Islet of Langerhans (tissue), 1 donor: ENCODE measurements around the gene FXR1.

DNA sequence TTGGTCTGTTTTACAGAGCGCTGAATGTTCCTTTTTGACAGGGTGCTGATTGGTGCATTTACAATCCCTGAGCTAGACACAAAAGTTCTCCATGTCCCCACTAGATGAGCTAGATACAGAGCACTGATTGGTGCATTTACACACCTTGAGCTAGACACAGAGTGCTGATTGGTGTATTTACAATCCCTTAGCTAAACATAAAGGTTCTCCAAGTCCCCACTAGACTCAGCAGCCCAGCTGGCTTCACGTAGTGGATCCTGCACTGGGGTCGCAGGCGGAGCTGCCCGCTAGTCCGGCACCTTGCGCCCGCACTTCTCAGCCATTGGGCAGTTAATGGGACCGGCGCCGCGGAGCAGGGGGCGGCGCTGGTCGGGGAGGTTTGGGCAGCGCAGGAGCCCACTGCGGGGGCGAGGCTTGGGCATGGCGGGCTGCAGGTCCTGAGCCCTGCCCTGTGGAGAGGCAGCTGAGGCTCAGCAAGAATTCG is 835.3 kb downstream of the TBL1XR1 start:
- RRBS = no CpG with 5 or more reads among the region's 20 CpGs

DNA sequence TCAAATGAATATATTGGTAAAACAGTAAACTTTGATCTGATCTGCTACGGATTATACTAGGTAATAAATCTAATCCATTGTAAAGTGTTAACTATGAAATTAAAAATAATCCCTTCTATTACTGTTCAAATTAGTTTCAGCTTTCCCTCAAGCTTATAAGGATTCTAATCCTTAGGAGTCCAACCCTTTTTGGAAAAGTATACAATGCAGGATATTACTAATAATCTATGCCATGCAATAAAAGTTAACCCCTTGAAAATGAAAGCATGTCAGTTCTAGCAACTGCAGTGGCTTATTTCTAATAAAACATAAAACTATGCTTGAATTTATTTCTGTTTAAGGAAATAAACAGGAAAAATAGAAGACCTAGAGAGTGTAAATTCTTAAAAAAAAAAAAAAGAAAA is 177.7 kb downstream of the TBL1XR1 start:
- RRBS = no CpG with 5 or more reads among the region's 1 CpG

- RRBS = no CpG with 5 or more reads among the region's 2 CpGs
Observed at GRCh38 chr3:177024445-177025427, 172.5 kb downstream of the TBL1XR1 start.

DNA sequence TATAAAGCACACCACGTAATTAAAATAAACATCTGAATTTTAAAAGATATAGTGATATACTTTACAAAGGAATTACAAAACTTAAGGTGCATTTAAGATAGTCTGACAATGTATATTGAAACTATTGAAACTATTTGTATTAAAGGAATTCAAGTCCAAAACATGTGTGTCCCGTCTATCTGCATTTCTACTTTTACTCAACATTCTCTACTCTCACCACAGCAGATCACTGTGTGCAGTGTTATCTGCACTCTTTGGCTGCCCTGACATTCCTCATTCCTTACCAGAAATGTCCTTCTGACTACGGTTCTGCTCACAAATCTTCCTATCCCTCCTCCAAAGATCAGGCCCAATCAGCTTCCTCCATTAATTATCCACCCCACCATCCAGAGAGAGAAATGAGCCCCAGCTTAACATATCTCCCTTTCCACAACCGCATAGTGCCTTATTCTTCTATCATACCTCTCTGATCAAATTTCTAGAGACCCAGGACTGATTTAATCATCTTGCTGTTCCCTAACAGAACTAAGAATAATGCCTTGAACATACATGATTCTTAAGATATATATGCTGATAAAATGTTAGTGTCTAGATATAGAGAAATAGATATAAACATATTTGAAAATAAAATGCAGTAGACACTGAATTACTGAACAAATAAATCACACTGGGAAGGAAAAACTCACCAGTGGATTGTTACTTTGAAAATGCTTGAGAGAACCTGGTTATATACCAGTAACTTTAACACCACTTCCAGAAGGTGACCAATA is 94.6 kb downstream of the TBL1XR1 start:
- RRBS = no CpG with 5 or more reads among the region's 4 CpGs

DNA sequence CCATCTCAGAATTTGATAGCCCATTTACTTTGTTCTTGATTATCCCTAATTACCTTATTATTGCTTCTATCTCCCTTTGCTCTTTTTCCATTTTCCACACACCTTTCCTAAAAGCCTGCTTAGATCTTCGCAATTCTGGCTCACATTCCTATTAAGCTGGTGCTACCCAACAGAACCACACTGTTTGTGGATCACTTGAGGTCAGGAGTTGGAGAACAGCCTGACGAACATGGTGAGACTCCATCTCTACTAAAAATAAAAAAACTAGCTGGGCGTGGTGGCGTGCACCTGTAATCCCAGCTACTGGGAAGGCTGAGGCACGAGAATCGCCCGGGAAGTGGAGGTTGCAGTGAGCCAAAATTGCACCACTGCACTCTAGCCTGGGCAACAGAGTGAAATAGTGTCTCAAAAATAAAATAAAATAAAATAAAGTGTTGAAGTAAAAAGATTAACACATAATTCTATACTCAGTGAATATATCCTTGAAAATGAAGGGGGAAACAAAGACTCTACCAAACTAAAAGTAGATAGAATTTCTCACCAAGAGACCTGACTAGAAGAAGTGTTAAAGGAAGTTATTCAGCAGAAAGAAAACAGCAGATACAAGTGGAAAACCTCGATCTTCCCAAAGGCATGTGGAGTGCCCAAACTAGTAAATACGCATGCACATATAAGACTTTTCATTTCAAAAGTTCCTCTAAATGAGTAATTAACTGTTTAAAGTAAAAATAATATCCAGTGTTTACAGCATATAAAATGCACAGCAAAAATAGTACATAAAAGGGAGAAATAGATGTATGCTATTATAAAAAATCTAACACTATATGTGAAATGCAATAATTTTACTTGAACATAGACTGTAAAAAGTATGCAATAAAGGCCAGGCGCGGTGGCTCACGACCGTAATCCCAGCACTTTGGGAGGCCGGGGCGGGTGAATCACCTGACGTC is 44.3 kb downstream of the TBL1XR1 start:
- RRBS = no CpG with 5 or more reads among the region's 16 CpGs

DNA sequence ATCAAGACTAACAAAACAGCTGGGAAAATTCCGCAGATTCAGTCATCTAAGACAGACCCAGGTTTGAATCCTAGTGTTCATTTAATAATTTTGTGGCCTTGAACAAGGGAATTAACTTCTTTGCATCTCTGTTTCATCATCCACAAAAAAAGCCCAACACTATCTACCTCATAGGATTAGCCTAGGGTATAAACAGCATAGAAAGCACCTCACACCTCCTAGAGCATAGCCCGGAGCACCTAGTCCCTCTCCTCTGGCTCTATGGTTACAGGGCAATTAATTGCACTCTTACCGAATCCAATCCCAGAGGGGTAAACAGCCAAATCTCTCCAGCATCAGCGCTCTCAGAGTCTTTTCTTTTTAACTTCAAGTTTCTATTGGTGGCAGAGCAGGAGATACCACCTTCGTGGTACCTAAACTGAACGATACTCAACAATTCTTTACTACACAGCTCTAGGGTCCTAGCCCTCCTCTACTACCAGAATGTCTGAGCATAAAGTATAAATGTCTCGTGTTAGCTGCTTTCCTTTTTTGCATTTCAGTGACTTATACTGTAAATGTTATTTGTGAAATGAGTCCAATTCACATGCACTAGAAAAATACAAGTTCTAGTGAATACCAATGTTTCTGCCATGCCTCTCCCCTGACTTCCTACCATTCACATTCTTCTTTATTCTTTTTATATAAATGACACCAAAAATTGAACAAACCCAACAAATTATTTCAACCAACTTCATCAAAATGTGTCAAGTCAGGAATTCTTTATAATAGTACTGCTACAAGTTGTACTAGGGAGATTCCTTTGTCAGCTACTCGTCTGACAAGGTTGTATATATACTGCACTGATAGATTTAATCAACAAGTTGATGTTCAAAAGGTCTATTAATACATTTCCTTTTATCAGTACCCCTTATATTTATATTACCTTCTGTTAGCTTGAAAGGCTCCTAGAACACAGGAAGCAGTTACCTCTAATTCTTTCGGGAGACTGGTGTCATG is 3.2 kb downstream of the TBL1XR1 start:
- RRBS = no CpG with 5 or more reads among the region's 9 CpGs

DNA sequence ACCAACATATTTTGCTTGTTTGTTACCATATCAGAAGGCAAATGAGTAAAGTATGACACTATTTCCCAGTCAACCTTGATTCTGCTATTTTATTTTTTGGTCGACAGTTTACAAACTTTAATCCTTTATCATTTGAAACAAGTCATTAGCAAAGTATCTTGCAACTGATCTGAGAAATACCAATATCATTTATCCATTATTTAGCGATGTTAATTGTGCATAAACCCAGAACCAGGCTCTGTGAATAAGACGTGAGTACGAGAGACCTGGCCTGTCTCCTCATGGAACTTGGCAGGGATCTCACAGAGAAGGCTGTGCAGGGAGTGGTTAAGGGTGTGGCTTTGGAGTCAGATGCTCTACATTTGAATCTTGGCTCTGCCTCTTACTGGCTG is 39.8 kb upstream of the TBL1XR1 start:
- RRBS = no CpG with 5 or more reads among the region's 4 CpGs

- RRBS = no CpG with 5 or more reads among the region's 7 CpGs
Observed at GRCh38 chr3:177284369-177284844, 87.1 kb upstream of the TBL1XR1 start.

GRCh38 chr3:177322890-177323212 is 125.6 kb upstream of the TBL1XR1 start:
- RRBS = no CpG with 5 or more reads among the region's 9 CpGs

GRCh38 chr3:177377058-177377690 is 179.9 kb upstream of the TBL1XR1 start:
- RRBS = no CpG with 5 or more reads among the region's 14 CpGs

GRCh38 chr3:177574255-177574772 is 377.0 kb upstream of the TBL1XR1 start:
- RRBS = no CpG with 5 or more reads among the region's 6 CpGs

DNA sequence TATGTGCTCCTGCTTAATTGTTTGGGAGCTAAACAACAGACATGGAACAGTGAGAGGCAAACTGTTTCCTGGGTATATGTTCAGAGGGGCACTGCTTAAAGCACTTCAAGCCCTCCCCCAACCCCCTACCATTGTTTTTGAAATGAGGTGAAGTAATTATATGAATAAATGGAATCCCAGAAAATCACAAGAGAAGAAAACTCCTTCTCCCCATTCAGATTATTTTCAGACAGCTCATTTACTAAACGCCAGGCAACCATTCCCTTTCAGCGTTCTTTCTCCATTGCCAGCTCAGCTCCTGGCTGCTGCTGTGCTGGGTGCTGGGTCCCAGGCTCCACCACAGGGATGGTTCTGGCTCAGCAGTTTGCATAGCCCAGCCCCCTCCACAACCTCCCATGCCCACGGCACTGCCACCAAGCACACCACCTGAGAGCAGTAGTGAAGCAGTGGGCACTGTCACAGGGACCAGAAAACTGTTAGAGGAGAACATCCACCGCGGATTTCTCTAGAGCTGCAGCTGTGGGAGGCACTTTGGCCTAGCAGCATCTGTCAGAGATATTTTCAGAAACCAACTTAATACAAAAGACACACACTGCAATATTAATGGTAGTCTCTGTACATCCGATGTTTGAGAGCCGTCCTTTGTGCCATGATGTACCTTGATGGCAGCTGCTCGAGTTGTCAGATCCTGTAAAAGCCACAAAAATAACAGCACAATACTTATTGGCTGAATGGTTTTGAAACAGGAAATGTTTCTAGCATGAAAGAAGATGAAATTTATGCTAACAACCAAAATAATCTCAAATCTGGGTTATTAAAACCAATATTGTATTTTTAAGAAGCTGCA is 445.2 kb upstream of the TBL1XR1 start:
- RRBS = no CpG with 5 or more reads among the region's 8 CpGs

GRCh38 chr3:177676612-177677304 is 479.5 kb upstream of the TBL1XR1 start:
- RRBS = no CpG with 5 or more reads among the region's 7 CpGs

GRCh38 chr3:179760822-179761435 is 108.1 kb downstream of the USP13 start:
- RRBS = no CpG with 5 or more reads among the region's 9 CpGs

DNA sequence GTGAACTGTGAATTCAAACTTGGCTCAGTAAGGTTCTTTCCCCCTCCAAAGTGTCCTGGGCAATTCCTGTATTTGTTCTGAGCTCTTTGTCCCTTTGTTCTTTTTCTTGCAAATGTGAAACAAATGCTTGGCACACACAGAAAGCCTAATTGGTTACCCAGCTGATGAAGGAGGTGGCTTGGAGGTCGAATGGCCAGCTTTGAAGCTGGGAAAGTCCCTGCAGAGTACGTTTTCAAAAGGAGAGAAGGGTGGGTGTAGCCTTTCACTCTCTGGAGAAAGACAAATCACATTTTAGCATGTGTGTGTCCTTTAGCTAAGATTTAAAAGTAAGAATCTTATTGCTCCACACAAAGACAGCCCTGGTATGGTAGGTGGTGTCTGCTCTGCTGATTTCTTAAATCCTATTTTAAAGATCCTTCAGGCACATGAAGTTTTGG is 154.4 kb downstream of the PEX5L start:
- RRBS = no CpG with 5 or more reads among the region's 2 CpGs

DNA sequence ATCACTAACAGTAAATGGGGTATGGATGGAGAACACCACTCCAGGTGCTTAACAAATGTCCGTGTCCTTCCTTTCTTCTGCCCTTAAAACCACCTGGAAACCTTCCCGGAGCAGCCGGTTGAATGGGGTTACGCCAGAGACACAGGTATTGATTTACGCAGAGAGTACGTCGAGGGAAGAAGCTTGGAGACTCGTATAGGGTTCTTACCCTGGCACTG is 415 bp upstream of the TTC14 start:
- RRBS = no CpG with 5 or more reads among the region's 8 CpGs

- RRBS = no CpG with 5 or more reads among the region's 38 CpGs
Observed at GRCh38 chr3:180912158-180912828, at the start of gene FXR1. TSS of gene FXR1 (plus strand) at chr3:180912670.

GRCh38 chr3:181710410-181711298 is 1.1 kb upstream of the SOX2 start:
- RRBS = no CpG with 5 or more reads among the region's 37 CpGs

DNA sequence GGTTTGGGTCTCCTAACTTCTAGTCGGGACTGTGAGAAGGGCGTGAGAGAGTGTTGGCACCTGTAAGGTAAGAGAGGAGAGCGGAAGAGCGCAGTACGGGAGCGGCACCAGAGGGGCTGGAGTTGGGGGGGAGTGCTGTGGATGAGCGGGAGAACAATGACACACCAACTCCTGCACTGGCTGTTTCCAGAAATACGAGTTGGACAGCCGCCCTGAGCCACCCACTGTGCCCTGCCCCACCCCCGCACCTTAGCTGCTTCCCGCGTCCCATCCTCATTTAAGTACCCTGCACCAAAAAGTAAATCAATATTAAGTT is 468 bp upstream of the SOX2 start:
- RRBS = no CpG with 5 or more reads among the region's 12 CpGs

- RRBS = 8% methylated on average over 12 of the region's 48 CpGs
Observed at GRCh38 chr3:181718977-181719920, 7.5 kb downstream of the SOX2 start.